Sciatic nerve (tissue), 1 donor: Measurements from ENCODE around the genes DDB2, SLC39A13, PTPMT1 and AGBL2.

GRCh38 chr11:47186491-47186857 is 240 bp upstream of the PACSIN3 start:
- PRO-cap, result bidirectional peak, plus-strand start at chr11:47186515, minus-strand start at chr11:47186434

DNA sequence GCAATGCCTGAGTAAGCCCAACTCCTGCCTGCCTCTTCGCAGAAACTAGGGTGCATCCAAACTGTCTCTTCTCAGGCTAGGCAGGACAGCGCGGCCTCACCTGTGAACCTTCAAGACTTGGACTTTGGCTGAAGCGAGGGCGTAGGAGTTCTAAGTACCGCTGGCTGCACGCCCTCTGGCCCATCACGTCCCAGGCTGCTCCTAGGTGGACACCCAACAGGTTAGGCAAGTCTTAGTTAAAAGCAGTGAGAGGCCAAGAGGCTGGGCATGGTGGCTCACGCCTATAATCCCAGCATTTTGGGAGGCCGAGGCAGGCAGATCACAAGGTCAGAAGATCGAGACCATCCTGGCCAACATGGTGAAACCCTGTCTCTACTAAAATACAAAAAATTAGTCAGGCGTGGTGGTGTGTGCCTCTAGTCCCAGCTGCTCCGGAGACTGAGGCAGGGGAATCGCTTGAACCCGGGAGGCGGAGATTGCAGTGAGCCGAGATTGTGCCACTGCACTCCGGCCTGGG is 1.7 kb upstream of the DDB2 start:
- PRO-cap, result no peak

DNA sequence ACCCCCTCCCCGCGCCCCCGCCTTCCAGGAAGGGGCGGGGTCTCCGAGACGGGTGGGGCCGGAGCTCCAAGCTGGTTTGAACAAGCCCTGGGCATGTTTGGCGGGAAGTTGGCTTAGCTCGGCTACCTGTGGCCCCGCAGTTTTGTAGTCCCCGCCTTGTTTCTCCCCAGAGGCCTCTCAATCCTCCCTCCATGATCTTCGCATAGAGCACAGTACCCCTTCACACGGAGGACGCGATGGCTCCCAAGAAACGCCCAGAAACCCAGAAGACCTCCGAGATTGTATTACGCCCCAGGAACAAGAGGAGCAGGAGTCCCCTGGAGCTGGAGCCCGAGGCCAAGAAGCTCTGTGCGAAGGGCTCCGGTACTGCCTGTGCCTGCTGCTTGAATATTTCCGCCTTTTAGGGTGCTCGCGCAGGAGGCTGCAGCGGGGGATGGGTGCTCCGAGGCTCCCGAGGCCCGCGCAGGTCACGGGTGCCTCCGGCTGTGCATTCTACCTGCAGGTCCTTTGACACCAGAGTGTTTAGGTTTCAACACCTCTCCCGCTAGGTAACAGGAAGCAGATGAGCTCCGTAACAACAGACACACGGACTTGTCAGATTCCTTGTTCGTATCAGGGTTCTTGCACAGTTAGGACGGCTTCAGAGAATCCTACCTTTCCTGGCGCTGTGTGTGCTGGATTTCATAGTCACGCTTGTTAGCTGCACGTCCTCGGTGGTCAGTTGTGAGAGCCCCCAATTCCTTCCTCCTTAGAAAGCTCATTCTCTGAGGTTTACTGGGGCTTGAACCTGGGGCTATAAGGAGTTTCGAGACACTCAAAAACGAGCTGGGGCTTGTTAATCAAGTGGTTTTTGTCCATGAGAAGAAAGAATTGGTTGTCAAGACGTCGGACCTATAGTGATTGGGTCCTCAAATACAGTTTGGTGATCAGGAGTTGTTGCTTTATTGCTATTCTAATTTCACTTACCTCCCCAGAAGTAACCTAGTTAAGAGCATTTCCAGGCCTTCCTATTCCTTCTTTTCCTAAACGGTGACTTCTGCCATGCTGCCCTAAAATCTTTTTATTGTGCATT is at the start of gene DDB2:
Gene DDB2, plus strand, starts transcription at position 74 of the 1,072 bp plus-strand sequence.
- PRO-cap, result bidirectional peak, plus-strand start at position 46 of the sequence, minus-strand start outside the sequence; bidirectional peak, plus-strand start at position 603 of the sequence, minus-strand start at position 509 of the sequence

DNA sequence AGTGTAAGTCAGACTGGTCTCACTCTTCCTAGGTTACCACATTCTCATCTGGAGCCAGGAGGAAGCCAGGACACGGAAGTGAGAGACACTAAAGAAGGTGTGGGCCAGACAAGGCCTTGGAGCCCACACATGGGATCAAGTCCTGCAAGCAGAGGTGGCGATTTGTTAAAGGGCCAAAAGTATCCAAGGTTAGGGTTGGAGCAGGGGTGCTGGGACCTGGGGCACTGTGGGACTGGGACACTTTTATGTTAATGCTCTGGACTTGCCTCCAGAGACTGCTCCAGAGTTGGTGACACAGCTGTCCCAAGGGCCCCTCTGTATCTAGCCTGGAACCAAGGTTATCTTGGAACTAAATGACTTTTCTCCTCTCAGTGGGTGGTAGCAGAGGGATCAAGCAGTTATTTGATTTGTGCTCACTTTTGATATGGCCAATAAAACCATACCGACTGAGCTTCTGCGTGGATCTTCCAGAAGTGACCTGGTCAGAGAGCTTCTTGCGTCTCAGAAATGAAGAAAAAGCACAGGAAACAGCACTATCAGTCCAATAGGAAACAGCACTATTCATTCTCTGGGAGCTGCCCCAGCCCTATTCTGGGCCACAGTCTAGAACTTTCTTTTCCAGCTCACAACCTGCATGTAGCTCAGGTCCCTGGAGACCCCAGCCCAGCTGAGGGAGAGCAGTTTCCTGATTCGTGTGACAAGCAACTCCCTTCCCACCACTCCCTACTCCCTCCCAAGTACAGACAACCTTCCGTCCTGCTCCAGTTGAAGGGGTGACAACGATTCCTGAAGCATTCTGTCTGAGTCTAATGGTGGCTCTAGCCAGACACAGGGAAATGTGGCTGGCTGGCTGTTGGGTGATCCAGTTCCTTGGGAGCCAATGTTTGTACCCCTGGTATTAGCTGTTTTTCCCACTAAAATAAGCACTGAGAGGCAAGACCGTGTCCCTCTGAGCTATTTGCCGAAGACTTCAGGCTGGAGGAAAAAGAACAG is 9.6 kb downstream of the ACP2 start:
- PRO-cap, result no peak

- PRO-cap, result no peak
Observed at GRCh38 chr11:47284382-47284905, 26.6 kb downstream of the NR1H3 start.

DNA sequence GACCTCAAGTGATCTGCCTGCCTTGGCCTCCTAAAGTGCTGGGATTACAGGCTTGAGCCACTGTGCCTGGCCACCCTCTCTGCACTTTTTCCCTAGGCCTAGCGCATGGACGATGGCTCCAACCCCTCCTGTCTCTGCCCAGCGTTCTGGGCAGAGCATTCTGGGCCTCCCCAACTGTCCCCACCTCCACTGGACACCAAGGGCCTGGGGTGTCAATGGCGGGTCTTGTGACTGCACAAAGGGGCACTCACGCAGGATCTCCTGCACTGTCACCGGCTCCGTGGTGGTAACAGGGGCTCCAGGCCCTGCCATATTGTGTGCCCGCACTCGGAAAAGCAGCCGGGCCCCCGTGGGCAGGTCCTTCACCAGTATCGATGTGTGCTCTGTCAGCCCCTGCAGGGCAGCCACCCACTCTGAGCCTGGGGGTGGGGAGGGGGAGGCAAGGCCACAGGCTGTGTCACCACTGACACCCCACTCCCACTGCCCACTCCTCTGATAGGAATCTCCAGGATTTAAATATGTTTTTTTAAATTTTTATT is 17.6 kb downstream of the MYBPC3 start:
- PRO-cap, result no peak

DNA sequence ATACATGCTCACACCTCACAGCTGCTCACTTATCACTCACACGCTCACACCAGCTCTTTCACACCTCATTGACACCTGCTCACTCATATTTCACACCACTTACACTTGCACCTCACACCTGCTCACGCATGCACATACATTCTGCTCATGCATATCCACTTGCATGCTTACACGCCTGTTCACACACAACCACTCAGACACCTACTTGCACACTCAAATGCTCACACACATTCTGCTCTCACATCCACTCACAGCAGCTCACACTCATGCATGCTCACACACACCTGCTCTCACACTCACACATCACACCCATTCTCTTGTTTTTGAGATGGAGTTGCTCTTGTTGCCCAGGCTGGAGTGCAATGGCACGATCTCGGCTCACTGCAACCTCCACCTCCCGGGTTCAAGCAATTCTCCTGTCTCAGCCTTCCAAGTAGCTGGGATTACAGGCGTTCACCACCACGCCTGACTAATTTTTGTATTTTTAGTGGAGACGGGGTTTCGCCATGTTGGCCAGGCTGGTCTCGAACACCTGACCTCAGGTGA is 4.8 kb upstream of the MYBPC3 start:
- PRO-cap, result no peak

DNA sequence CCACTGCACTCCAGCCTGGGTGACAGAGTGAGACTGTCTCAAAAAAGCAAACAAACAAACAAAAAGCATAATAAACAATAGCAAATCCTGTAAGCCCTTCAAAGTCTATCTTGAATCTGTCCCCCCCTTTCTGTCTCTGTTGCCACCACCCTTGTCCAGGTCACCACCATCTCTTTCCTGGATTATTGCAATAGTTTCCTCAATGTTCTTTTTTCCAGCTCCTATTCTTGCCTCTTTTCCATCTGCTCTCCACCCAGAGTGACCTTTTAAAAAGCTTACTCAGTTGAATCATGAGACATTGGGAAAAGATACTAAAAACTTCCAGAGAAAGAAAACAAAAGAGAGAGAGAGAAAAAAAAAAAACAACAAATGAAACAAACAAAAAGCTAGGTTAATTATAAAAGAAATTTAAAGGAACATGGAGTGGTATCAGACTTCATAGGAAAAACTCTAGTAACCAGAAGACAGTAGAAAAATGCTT is 9.1 kb downstream of the SPI1 start:
- PRO-cap, result no peak

- PRO-cap, result bidirectional peak, plus-strand start at chr11:47408137, minus-strand start at chr11:47408096; bidirectional peak, plus-strand start at chr11:47408611, minus-strand start at chr11:47408318
Observed at GRCh38 chr11:47407669-47408782, at the start of gene SLC39A13. SLC39A13 (plus strand) TSS chr11:47408590.

DNA sequence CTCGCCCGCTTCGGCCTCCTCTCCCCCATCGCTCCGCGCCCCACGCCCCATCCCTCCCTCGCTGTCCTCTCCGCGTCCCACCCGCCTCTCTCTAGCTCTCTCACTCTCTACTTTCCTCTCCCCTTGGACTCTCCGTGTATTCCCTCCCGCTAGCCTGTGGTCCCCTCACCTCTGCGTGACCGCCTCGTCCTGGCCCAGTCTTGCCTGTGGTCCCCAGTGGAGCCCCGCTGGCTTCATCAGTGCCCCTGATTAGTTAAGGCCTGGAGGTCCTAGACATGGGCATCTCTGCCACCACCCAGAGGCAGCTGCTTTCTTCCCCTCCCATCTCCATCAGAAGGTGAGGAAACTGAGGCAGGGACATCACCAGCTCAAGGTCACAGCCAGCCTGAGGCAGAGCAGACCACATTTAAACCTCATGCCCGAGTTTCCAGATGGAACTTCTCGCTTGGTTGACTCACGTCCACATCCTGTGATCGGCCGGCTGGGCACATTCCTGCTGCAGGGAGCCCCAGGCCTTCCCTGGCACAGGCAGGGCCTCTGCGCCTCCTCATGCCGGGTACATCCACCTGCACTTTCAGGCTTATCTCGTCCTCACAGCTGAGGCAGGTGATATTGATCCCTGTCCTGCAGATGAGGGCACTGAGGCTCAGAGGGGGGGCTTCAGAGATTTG is 528 bp downstream of the SLC39A13 start:
- PRO-cap, result bidirectional peak, plus-strand start at position 434 of the sequence, minus-strand start at position 408 of the sequence

DNA sequence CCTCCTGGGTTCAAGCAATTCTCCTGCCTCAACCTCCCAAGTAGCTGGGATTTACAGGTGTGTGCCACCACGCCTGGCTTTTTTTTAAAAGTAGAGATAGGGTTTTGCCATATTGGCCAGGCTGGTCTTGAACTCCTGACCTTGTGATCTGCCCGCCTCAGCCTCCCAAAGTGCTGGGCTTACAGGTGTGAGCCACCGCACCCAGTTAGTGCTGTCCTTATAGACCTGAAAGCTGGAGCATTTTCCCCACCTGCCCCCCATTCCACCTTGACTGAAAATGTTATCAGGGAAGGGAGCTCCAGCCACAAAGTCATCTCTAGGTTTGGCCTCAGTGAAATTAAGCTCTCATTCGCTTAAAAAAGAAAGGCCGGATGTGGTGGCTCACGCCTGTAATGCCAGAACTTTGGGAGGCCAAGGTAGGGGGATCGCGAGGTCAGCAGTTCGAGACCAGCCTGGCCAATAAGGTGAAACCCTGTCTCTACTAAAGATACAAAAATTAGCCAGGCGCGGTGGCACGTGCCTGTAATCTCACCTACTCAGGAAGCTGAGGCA is 8.5 kb downstream of the SLC39A13 start:
- PRO-cap, result no peak

GRCh38 chr11:47434269-47434613 is 8.0 kb upstream of the PSMC3 start:
- PRO-cap, result no peak

DNA sequence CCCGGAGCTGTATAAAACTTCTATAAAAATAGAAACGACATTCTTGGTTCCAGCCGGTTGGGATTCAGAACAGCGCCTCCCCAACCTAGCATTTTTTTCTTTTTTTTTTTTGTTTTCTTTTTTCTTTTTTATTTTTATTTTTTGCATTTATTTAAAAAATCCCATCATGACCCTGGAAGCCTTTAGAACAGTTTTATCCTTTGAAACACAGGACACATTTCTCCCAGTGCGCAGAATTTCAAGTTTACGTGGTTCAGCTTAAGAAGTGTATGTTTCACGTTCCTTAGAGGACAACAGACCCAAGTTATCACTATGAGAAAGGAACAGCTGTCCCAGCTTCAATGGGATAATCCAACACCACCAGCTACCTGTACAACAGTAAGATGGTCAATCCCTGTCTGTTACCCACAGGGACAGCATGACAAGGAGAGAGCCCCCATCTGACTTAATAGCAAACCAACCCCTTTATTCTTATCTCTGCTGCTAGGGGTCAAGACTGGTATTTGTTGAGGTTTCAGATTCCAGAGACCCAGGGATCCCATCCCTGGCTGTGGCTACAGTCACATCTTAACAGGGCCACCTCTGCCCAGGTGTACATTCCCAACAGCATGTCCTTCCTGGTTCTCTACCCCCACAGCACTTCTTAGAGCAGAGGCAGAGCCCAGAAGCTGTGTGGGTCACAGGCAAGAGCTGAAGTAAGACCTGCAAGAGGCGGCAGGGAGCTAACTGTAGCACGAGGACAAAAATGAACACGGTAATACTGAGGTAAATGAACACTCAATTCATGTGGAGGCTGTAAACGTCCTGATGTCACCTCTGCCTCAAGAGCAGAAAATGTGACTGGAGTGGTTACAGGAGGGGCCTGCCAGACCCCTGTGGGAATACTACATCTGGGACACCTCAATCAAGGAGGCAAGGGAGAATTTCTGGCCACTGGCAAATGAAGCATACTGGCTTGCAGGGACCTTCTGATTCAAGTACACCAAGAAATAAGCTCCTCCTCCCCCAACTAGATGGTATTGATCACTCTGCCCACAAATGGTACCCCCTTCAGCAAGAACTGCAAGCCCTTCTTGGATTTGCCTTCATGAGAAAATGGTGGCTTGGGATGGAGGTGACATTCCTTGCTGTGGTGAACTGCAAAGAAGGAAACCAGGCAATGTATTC is 21.6 kb upstream of the RAPSN start:
- PRO-cap, result no peak

DNA sequence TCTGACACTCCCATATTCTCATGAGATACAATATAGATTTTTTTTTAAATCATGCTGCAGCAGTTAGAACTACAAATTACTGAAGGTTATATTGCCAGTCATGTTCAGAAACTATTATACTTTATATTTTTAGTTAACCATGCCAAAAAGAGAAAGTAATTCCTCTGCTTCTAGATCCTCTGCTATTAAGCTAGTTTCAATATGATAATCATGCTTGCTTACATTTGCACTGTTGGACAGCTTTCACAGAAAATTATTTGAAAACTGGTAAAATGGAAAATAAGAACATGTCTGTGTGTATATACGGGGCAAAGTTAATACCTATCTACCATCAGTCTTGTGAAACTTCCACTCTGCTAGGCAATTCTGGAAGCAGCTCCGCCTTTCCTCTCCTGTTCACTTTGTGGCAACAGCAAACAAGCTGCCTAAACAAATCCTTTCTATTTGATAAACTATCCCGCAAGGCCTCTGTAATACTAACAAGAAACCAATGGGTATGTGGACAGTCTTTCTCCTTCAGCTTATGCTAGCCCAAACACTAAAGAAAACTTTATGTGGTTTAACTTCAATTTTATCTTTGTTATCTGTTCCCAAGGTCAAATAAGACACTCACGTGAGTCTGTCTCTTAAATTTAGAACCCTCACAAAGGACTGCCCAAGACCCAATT is 39.1 kb upstream of the RAPSN start:
- PRO-cap, result unidirectional peak, minus-strand start at position 400 of the sequence

DNA sequence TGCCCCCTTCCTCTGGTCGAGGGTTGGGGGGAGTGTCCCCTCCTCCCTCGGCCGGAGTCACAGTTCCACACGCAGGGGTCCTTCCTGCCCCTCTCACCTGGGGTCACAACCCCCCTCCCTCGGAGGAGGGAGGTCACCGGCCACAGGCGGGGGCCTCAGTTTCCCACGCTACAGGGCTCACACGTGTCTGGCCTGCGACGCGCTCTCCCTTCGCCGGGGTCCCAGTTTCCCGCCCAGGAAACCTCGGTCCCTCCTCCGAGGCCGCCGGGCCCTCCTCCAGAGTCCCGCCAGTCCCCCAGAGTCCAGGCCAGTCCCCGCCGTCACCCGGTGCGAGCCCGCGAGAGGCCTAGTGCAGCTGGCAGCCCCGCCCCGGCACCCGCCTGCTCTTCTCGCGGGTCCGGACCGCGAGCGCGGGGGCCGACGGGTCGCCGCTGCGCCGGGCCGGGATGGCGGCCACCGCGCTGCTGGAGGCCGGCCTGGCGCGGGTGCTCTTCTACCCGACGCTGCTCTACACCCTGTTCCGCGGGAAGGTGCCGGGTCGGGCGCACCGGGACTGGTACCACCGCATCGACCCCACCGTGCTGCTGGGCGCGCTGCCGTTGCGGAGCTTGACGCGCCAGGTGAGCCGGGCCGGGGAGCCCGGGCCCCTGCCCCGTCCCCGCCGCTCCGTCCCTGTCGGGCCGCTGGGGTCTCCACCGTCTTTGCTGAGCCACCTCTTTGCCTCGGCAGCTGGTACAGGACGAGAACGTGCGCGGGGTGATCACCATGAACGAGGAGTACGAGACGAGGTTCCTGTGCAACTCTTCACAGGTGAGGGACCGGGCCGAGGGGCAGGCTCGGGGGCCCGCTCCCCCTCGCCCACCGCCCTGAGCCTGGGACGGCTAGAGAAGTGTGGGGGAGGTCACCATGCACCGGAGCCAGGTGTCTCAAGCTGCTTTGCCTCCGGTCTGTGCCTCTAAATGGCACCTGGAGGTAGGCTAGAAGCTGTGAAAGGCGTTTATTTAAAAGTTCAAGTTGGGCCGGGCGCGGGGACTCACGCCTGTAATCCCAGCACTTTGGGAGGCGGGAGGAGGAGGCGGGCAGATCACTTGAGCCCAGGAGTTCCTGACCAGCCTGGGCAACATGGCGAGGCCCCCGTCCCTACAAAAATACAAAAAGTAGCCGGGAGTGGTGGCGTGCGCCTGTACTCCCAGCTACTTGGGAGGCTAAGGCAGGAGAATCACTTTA is at the start of gene PTPMT1:
Gene PTPMT1, plus strand, starts transcription at position 423 of the 1,227 bp plus-strand sequence.
- PRO-cap, result bidirectional peak, plus-strand start at position 413 of the sequence, minus-strand start at position 322 of the sequence

DNA sequence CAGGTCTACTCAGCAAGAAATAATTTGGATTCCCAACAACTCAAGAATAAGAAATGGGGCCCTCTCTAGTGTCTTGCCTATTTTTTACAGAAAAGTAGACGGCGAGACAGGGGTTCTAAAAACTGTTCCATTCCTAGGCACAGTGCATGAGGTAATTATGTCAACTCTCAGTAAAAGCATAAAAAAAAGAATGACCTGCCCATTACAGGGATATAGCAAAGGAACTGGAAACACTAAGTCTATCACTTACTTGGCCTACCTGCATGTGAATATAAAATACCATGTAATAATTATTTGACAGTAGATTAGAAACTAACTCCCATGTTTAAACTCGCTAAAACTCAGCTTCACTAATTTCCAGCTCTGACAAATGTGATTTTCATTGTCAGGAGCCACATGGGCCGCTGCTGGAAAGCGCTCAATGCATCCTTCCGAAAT is 984 bp downstream of the MTCH2 start:
- PRO-cap, result no peak

DNA sequence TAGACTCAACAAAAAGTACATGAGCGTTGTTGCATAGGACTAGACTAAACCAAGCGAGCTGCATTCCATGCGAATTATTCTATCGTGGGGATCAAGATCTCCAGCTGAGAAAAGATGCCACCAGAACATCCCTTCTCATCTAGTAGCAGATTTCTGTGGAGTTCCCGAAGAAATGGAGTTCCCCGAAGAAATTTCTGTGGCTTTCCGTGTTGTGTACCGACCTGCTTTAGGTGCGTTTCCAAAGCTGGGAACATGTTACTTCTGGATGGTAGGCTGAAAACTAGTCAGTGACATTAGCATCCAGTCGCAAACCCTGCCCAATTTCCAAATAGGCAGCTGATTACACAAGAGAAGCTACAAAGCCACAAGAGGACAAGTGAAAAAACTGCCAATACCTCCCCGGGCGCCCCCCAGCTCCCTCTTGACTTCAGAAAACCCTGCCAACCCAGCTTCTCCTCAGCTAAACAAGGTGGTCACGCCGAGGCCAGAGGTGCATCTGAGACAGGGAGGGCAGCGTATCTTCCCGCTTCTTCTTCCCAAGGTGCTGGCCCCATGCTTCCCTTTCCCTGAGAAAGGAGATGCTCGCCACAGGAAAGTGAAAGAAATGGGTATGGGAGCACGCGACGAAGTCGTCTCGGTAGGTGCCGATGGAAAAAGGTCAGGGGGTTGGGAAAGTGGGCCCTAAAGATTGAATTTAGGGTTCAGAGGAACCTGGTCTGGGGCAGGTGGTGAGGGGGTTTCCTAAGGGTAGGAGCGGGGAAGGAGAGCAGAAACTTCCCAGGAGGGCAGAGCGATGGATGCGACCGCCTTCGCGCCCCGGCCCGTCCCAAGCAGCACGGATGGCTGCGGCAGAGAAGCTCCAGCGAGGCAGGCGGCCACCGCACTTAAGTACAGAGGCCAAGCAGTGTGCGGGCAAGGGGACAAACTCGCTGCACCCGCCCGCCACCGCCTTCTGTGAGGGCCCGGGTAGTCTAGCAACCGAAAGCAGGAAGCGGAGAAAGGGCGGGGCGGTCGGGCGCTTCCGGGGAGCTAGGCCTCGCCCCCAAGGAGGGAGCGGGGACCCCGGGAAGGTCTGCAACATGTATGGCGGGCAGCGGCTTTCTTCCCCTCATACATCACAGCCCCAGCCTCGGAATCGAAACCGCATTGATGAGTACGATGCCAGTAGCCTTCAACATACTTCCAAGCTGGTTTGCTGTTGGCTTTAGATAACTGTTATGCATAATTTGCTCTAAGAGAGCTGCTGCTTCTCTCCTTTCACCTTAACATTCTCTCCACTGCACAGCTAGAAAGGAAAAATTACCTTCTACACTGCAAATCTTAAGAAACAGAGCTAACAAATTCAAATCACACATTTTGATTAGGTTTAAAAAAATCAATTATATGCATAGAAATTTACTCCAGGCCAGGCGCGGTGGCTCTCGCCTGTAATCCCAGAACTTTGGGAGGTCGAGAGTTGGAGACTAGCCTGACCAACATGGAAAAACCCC is at the start of gene AGBL2:
Gene AGBL2, minus strand, starts transcription at position 973 of the 1,490 bp plus-strand sequence.
- PRO-cap, result bidirectional peak, plus-strand start at position 1,032 of the sequence, minus-strand start at position 954 of the sequence

DNA sequence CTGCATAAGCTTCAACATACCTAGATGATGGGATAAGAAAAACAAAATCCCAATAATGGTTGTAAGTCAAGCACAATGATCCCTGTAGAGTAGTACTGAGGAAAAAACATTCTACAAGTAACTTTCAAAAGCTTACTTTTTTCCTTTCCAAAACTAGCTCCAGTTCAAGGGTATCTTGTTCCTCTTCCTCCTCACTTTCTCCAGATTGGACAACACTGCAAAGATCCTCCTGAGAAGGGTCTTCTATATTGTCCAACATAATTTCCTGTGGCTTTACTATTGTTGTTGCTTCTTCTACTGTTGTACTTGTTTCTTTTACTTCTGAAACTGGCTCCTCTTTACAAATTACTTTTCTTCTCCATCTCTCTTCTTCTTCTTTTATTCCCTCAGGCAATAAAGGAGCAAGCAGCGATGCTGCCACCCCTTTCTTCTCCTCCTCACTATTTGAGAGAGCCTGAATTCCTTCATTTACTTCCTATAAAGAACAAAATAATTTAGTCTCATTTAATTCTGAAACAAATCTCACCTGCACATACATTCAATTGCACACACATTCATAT is 21.1 kb downstream of the FNBP4 start:
- PRO-cap, result no peak

GRCh38 chr11:47916404-47916993 is 63.9 kb upstream of the PTPRJ start:
- PRO-cap, result no peak

GRCh38 chr11:47920305-47920907 is 60.0 kb upstream of the PTPRJ start:
- PRO-cap, result no peak